ENCODE data around the gene SOX21.

DNA sequence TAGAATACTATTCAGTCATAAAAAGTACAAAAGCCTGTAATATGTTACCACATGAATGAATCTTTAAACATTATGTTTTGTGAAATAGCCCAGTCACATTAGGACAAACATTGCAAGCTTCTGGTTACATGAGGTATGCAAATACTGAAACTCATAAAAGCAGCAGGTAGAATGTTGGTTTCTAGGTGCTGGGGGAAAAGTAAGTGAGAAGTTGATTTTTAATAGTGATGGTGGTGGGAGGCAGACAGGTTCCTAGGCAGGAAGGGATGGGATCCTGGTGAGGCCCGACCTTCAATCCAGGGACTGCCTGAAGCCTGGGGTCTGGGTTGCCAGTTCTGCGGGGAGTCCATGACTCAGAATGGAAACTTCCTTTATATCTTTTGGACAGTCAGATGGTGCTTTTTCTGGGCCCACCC, 1366.4 kb upstream of the GPC5 start:
- PRO-cap: no peak

DNA sequence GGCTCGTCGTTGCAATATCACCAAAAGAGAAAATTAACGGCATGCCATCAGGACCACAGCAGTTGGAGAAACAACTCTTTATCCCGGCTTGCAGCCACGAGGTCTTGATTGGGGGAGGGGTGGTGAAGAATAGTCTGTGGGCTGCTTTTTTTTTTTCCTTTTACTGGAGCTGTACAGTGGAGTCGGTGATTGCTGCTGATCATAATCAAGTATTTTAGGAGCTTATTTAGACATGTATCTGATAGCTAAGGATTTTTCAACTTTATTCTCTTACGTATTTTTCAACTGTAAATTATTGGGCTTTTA, 49.2 kb upstream of the GPC5 start:
- PRO-cap: no peak

- PRO-cap: no peak
These were observed 38.3 kb upstream of the GPC5 start for GRCh38 chr13:91359816-91360800.

DNA sequence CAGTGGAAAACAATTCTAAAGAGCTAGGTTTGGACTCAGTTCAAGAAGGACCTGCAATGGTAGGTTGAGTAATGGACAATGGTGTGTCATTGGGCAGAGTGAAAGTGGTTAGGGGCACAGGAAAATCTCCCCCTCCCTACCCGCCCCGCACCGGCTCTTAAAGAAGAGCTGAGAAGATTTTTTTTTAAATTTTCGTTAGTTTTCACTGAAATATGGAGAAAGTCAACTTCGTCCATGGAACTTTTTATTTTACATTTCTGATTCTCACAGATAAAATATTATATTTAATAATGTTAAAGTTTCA, 13.1 kb upstream of the GPC5 start:
- PRO-cap: no peak

GRCh38 chr13:93224428-93225174, 2.0 kb upstream of the GPC6 start:
- PRO-cap: no peak

GRCh38 chr13:93233888-93234673, 7.5 kb downstream of the GPC6 start:
- PRO-cap: no peak

DNA sequence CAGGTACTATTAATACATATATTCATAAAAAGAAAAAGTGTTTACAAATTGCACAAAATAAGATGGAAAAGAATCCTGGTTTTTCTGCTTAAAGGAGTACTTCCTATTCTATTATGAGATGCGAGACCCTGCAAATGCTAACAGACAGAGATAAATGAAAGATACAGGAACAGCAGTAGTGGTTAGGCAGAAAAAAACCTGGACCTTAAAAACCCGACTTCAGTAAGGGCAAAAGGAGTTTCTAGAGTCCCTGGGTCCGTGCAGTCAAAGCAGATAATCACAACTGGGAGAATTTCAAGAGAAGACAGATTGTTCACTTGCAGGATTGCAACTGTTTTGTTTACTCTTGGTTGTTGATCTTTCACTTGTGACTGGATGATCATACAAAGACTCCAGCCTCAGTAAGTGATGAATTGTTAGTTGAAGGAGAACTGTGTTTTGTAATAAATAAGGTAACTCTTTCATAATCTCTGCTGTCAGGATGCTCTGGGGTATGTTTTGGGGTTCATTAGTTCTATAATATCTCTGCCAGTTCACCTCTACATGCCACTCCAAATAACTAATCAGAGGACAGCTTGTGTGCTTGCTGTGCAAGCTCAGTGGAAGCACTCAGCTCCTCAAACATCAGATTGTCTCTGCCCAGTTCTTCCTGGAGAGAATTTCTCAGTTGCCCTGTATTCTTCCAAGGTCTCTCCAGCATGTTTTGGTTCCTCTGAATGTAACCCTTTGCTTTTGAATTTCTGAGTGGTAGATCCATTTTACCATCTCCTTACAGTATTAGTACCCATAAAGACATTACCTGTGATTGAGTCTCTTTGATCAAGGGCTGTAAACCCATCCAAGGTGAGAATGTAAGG, 135.2 kb downstream of the GPC6 start:
- PRO-cap: no peak

- PRO-cap: no peak
These were observed 228.2 kb downstream of the GPC6 start for GRCh38 chr13:93454628-93455475.

DNA sequence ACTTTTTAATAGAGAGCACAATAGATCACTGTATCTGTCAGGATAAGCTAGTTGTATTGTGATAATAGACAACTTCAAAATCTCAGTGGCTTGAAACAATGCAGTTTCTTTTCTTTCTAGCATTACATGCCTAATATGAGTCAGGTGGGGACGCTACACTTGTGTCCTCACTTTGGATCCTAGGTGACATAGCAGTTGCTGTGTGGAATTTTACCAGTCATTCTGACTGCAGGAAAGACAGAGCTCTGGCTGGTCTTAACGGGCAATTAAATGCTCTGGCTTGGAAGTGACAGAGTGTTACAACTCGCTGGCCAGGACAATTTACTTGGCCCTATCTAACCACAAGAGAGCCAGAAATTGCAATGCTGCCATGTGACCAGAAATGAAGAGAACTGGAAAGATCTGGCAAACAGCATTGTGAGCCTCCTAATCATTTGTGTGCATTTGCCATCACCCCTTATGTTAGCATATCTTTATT, 351.1 kb downstream of the DCT start:
- PRO-cap: no peak

- PRO-cap: no peak
These were observed 137.0 kb downstream of the DCT start for GRCh38 chr13:94342471-94342896.

- PRO-cap: bidirectional peak, plus-strand start at chr13:94549860, minus-strand start at chr13:94549724
These were observed 46.1 kb downstream of the TGDS start for GRCh38 chr13:94549685-94550515.

DNA sequence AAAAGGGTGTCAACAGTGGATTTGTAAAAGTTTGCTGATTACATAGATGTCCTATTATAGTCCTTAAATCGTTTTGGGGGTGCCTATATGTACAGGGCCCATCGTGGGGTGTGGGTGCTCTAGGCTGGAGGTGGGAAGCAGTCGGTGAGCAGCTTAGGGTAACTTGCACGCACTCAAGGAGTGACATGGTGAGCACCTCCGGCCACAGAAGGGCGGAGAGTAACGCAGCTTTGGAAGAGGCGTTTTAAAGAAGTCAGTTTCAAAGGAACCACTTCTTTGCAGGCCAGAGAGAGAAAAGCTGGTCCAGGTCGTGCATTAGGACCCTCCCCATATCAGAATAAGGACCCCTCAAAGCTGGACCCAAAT, 363 bp downstream of the TGDS start:
- PRO-cap: no peak

GRCh38 chr13:94712165-94712767, at the start of gene SOX21:
Gene SOX21 (minus strand): TSS chr13:94712545.
- PRO-cap: no peak

DNA sequence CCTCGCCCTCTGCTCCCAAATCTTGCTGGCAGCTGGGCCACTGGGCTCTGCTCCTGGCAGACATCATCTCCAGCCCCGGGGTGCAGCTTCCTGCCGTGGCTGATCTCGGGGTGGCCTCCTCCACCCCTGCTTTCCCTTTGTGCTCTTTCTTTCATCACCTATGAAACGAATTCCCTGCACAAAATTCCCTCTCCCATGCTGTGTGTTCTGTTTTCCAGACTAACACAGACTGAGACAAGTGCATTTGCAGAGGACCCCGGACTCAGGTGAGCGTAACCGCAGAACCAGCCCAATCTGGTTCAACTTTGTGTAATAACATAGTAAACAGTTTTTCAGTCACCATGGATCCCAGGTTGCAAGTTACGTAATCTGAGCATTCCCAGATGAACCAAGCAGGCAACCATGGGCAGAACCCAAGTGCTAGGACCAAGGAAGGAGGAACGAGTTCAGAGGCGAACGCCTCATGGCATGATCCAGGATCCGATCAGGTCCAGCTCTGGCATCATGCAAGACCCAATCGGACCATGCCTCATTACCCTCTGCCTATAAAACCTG, 107.8 kb downstream of the ABCC4 start:
- PRO-cap: no peak

DNA sequence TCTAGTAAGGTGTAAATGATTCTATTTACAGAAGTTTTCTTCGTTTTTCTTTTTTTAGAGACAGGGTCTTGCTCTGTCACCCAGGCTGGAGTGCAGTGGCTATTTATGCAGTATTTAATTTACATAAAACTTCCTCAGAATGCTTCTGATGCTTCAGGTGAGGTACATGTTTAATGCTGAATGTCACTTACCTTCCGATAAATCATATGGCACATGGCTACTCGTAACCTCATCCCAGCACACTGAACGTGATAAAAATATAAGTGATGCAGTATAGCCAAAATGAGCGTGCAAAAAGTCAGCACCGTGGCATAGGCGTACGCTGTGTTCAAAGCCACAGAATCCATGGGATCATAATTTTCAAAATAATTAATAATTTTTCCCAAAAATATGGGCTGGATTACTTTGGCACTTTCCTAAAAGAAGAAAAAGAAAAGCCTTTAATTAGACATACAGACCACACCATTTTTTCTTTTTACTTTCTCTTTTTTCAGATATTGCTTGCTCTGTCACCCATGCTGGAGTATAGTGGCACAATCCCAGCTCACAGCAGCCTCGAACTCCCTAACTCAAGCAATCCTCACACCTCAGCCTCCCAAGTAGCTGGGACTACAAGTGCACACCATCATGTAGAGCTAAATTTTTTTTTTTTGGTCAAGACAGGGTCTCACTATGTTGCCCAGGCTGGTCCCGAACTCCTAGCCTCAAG, 66.7 kb downstream of the ABCC4 start:
- PRO-cap: no peak

DNA sequence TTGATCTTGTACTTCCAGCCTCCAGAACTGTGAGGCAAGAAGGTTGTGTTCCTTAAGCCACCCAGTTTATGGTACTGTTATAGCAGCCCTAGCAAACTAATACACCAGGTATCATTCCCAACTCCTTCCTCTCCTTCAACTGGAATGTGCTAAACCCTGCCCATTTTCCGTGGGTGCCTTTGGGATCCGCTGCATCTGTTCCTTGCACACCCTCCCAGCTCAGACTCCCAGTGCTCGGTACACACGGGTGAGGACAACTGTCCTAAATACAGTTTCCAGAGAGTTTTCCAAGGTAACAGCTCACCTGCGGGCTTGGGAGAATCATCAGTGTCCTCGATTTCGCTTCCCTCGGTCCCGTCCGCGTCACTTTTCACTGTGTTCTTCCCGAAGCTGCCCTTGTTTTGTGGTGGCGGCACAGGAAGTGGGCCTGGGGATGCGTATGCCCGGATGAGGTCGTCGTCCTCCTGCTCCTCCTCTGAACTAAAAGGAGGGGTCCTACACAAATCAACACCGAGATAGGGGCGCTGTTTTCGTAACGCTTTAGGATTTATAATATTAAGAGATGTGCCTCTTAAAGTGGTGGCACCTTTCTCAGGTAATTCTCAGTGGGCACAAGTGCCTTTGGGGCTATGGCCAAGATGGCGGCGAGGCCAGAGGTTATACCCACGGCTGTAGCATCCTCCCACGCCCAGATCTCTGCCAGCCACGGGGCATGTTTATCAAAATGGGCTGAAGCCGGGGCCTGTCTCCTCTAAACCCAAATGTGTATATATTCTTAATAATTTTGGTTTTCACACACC, 34.9 kb downstream of the CLDN10 start:
- PRO-cap: no peak

DNA sequence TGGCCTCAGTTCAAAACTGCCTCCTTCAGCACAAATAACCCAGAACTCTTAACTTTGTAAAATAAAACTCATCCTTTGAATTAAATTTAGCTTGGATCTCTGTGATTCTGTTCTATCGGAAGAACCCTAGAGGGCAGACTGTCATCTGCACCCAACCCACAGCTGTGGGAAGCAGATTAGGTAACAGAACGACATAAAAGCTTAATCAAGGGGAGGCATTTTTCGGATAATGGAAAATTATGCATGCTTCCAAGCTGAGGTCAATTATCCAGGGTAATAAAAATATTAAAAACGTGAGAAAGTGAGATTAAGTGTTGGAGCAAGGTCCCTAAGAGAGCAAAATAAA, 10.0 kb downstream of the OXGR1 start:
- PRO-cap: no peak

GRCh38 chr13:96993702-96994092, 579 bp downstream of the OXGR1 start:
- PRO-cap: no peak

DNA sequence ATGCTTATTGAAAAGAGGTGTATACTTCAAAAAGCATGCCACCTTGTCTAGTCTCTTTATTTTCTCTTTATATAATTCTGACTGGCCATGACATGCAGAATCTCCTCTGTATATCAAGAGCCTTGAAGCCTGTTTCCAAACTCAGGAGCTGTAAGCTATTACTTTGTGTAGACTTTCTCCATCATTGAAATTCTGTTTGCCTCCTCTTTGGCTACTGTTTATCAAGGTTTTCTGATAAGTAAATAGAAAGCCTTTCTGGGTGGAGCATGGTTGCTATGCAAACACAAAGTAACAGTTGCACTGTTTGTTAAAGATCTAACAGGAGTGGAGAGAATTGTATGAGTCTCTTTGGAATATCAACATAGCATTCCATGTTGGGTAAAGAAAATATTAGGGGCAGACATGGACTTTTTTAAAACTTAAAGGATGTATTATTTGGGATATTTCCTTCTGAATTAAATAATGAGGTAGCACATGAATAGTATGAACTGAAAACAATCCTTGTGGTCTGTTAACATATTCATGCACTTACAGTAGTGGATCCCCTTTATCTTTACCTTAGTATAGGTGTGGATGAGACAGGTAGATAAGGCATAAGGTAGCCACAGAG, 56.3 kb upstream of the MBNL2 start:
- PRO-cap: no peak

DNA sequence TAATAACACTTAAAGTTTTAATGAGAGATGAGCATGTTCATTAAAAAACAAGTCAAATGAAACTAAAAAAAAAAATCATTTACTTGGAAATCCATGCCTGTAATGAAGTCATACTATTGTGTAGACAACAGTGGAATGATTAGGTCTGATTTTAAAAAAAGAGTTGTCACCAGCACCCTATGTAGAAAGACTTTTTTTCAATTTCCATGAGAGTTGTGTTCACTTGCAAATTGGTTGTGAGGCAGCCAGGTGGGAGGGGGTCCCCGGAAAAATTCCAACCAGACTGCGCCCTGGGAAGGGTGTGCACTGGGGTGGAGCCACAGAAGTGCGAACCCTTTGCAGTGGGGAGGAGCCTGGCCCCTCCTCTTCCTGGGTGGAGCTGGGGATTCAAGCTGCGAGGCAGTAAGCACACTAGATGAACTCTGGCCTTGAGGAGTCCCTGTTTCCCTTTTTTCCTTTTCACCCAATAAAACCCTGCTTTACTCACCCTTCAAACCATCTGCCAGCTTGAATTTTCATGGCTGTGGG, 31.1 kb upstream of the MBNL2 start:
- PRO-cap: no peak